Choroid plexus epithelial cell (primary cell): ENCODE results near the genes TMEM203, PNPLA7 and EHMT1.

- RRBS = 3% methylated on average over 41 of the region's 118 CpGs
These were observed at the start of gene TMEM203 for GRCh38 chr9:137204809-137206030. TSS of gene TMEM203 (minus strand) at chr9:137205648.

DNA sequence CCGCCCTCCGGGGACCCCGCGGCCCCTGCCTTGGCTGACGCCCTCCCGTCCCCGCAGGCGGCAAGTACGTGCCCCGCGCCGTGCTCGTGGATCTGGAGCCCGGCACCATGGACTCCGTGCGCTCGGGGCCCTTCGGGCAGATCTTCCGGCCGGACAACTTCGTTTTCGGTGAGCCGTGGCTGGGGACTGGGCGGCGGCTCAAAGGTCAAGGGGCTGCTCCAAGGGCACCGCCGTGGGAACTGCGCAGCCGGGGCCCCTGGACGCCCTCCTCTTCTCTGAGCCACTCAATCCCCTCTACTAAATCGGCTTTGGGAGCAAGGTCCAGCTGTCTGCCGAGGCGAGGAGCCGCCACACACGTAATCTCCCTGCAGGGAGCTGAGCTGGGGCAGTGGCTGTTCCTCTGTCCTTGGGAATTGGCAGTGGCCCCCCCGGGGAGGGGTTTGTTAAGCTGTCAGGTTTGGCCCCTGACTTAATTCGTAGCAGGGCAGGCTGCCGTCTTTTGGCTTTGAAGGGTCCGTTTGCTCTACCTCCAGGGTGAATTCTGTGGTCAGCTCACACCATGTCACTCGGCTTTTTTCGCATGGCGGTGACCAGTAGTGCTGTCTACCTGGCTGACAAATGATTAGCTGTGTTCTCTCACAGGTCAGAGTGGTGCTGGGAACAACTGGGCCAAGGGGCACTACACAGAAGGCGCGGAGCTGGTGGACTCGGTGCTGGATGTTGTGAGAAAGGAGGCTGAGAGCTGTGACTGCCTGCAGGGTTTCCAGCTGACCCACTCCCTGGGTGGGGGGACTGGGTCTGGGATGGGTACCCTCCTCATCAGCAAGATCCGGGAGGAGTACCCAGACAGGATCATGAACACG, 998 bp downstream of the TUBB4B start:
- RRBS = 1% methylated on average over 19 of the region's 47 CpGs

DNA sequence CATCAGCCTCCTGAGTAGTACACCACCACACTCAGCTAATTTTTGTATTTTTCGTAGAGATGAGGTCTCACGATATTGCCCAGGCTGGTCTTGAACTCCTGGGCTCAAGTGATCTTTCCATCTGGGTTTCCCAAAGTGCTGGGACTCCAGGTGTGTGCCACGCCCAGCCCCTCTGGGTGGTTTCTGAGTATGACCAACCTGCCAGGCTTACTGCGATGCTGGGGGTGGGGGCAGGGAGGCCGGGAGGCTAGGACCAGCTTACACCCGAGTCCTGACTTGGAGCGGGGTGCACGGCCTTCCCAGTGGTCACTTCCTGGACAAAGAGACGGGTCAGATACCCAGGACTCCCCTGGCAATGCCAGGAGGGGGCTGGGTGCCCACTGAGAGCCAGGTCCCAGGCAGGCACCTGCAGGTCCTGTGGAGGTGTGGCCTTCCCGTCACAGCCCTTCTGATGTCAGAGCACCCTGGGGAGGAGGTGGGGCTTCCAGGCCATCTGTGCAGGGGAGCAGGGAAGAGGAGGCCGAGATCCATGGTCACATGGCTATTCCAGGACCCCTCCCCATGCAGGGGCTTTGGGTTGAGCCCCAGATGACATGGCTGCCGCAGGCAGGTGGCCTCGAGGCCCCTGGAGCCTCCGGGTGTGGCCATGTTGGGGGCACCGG, 8.4 kb upstream of the NRARP start:
- RRBS = no CpG with 5 or more reads among the region's 15 CpGs

- RRBS = no CpG with 5 or more reads among the region's 17 CpGs
These were observed 41.2 kb downstream of the EXD3 start for GRCh38 chr9:137381762-137382068.

DNA sequence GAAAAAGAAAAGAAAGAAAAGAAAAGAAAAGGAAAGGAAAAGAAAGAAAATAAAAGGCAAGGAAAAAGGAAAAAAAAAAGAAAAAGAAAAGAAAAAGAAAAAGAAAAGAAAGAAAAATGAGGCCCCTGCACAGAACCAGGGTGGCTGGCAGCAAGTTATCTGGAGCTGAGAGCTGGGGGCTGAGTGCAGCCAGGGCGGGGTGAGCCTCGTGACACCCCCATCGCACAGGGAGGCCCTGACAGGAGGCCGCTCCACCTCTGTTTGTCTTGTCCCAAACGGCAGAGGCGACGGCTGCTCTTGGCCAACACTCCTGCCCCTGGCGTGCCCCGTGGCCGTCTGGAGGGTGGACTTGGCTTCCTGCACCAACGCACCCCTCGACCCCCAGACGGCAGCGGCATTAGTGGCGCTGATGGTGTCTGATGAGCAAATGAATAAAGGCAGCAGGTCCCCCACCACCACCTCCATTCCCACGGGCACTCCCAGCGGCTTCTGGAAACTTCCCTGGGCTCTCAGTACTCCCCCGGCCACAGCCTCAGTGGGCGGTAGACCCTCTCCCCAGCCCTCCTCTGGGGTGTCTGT, 16.6 kb downstream of the EXD3 start:
- RRBS = no CpG with 5 or more reads among the region's 19 CpGs

DNA sequence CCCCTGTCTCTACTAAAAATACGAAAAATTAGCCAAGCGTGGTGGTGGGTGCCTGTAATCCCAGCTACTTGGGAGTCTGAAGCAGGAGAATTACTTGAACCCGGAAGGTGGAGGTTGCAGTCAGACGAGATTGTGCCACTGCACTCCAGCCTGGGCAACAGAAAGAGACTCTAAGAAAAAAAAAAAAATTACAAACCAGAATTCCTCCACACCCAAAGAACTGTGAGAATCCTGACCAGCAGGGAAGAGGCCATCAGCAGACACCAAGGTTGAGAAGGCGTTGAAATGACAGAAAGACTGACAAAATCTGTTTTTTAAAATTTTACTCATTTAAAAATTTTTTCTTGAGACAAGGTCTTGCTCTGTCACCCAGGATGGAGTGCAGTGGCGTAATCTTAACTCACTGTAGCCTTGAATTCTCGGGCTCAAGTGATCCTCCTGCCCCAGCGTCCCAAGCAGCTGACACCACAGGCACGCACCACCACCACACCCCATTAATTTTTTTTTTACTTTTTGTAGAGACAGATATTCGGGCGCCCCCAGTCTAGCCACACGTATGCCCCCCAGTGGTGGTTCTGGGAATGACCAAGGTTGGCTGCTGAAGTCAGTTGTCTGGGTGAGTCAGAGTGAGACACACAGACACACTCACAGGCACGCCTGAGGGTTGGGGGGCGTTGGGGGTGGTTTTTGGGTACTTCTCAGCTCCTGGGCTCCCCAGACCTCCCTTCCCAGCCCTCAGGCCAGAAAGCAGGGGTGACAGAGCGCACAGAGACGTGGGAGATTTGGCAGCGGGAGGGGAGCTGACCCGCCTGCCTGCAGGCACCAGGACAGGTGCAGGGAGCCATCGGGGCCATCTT, 4.0 kb upstream of the ENTPD8 start:
- RRBS = no CpG with 5 or more reads among the region's 19 CpGs

DNA sequence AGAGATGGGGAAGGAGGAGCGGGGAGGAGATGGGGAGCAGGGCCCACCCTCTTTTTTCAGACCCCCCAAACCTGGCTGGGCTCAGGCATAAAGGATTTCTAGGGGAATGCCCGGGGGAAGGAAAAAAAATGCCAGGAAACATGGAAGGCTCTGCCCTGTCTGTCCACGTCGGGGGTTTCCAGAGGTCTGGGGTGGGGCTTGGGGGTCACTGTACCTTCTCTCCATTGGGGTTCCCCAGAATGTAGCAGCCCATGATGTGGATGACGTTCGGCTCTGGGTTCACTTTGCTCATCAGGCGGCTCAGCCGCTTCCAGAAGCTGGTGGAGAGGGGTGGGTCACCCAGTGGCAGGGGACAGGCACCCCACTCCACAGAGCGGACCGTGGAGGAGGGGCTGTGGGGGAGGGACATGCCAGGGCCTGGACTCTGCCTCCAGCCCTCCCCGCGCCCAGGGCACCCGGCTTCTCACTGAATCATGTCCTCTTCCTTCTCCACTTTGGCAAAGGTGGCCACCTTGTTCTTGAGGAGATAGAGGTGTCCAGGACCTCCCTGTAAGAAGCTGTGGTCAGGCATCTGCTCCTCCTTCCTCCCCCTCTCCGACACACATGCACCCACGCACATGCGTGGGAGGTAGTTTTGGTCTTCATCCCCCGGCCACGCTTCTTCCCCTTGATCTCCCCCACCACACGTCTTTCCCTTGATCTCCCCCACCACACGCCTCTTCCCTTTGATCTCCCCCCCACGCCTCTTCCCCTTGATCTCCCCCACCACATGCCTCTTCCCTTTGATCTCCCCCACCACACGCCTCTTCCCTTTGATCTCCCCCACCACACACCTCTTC, 8.8 kb upstream of the ENTPD8 start:
- RRBS = no CpG with 5 or more reads among the region's 22 CpGs

DNA sequence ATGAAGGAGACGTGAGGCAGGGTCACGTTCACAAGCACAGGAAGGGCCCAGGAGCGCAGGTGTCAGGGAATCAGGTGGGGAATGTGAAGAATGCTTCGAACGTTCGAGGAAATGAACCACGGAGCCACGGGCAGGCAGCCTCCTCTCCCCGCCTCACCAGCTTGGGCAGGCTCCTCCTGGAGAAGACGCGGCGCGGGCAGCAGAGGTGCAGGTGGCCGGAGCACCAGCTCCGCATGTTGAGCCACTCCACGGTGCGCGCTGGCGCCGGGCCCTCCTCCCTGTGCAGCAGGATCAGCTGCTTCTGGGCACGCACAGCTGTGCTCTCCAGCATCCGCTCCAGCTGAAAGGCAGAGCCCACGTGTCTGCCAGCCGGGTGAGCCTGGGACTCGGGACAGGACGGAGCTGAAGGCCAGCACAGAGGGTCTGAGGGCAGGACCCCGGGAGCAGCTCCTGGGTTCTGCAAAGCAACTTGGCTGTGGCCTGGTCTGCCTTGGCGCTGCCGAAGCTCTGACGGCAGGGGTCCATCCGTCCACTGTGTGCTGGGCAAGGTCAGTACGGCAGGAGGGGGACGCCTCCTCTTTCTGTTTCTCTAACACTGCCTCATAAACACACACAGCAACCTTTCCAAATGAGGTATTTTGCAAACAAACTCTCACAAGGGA, 19.9 kb upstream of the NSMF start:
- RRBS = 7% methylated on average over 12 of the region's 33 CpGs

- RRBS = 82% methylated on average over 1 of the region's 32 CpGs
These were observed 36.4 kb downstream of the PNPLA7 start for GRCh38 chr9:137513612-137514345.

GRCh38 chr9:137549656-137550647, at the start of gene PNPLA7:
TSS of gene PNPLA7 (minus strand) at chr9:137550402.
- RRBS = 13% methylated on average over 1 of the region's 30 CpGs

GRCh38 chr9:137611681-137612935, 6.6 kb downstream of the ARRDC1 start:
- RRBS = no CpG with 5 or more reads among the region's 27 CpGs

GRCh38 chr9:137618467-137619142, at the start of gene EHMT1:
TSS of gene EHMT1 (plus strand) at chr9:137619005.
- RRBS = 2% methylated on average over 36 of the region's 94 CpGs

DNA sequence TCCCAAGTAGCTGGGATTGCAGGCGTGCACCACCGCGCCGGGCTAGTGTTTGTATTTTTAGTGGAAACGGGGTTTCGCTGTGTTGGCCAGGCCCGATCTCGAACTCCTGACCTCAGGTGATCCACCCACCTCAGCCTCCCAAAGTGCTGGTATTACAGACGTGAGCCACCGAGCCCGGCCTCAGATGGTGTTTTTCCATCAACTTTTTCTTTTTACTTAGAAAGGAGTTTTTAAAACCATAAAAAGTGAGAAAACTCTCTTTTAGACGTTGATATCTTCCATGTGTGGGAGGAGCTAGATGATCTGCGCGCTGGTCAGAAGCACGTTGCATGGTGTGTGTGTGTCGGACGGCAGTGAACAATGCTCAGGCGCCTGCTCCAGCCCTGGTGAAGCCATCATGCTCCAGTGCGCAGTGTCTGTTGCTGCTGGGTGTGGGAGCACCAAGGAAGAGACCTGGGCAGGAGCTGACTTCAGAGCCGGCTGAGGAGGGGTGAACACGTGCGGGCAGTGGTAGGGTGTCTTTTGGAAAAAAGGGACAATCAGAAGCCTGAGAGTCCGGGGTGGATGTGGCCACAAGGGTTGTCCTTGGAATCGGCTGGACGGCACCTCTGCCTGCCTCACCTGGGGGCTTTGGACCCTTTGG, 73.7 kb downstream of the EHMT1 start:
- RRBS = 87% methylated on average over 4 of the region's 25 CpGs

DNA sequence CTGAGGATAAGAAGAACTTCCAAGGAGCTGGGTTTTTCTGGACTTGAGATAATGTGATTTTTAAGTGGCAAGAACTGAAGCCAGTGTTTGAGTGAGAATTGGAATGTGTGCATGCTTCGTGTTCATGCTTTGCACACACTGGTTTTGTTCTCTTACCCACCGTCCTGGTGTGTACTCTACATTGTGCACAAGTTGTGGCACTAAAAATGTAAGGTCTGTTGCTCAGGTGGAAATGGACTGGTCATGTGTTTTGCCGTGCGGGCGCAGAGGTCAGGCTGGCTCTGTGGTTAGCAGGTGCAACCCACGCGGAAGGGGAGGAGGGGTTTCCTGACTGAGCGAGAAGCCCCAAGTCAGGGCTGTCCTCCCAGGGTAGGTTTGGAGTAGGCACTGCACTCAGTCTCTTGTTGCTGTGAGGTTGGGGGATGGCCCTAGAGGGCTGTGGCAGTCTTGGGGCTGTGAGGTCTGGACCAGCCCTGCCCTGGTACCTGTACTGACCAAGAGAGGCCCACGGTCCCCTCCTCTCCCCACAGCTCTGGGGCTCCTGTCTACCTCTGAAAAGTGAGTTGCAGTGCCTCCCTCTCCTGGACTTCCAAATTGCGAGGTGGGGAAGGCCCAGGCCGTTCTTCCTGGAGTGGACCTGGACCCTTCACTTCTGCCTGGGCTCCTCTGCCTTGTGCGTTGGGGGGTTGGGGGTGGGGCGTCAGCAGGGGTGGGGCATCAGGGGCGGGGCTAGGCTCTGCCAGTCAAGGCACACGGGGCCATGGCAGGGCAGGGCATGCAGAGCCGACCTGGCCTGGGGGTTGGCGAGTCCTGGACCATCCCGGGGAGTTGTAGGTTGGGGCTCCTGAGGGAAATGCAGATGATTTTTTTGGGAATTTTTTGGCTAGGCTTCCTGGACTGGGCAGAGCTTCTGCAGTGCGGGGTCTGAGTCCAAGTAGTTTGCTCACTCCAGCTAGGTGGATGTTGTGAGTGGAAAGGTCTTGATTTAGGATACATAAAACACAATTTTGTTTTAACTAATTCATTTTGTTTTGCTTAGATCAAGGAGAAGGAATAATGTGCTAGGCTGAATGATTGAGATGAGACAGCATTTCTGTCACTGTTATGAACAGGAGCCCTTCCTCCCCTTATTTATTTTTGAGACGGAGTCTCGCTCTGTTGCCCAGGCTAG, 86.9 kb downstream of the EHMT1 start:
- RRBS = no CpG with 5 or more reads among the region's 21 CpGs